ENCODE results near the genes RBL1 and CTNNBL1.

- PRO-cap, result no peak
Measured at GRCh38 chr20:36859162-36859948, 4.0 kb downstream of the SOGA1 start.

DNA sequence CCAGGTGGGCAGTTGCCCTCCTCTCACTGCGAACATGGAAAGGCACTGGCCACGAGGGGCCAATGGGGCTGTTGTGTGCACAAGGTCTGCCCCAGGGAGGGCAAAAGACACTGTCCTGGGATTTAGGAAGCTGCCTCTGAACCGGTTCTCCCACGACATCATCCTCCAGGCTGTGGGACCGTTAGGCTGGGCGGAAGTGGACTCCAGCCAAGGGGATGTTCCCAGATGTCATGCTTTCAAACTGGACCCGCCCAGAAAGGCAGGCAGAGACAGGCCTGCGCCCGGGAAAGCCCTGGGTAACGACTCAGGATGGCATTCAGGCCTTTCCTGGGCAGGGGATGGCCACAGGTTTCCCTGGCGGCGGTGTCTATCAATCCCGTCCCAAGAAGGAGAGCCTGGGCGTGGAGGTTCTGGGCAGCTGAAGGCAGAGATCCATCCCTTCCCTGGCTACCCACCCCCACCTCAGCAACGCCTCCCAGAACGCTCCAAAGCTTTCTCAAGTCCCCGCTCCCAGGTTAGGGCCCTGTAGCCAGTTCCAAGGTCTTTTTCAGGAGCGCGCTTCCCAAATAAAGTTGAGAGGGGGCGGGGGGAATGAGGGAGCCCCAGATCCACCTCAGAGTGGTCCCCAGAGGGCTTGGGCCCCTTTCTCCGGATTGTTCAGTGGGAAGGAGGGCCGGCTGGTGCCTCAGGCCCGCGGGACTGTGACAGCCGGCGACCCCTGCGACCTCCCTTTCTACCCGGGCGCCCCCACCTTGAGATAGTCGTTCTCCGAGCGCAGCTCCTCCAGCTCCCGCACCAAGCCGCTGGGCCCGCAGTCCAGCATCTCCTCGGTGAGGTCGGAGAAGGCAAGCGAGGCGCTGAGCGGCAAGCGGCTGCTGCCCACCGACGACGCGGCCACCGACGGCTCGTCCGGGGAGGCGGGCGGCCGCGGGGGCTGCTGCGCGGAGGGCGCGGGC, 1.2 kb downstream of the SOGA1 start:
- PRO-cap, result no peak

DNA sequence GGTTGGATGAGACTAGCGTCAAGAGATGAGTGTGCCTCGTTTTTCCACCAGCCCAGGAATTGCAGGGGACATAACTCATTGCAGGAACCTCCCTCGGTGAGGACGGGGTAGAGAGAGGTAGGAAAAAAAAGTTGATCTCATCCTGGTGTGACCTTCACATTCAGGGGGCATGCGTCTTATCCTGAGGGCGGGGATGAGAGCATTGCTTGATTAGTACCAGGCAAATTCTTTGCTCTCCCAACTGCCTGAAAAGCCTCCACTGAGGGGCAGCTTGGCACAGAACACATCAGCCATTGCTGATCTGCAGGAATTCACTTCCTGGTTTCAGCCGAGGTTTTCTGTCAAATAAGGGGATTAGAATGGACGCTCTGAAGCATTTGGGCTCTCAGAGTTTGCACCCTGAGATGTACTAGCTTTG, 11.9 kb downstream of the TLDC2 start:
- PRO-cap, result no peak

GRCh38 chr20:36923694-36924317, 27.7 kb downstream of the SAMHD1 start:
- PRO-cap, result no peak

- PRO-cap, result no peak
Measured at GRCh38 chr20:36949890-36950523, 1.5 kb downstream of the SAMHD1 start.

GRCh38 chr20:36967489-36967868, 16.0 kb upstream of the SAMHD1 start:
- PRO-cap, result no peak

GRCh38 chr20:37071453-37071949, 24.3 kb downstream of the RBL1 start:
- PRO-cap, result no peak

- PRO-cap, result bidirectional peak, plus-strand start at chr20:37096321, minus-strand start at chr20:37095976
Measured at GRCh38 chr20:37095424-37096496, at the start of gene RBL1. Gene RBL1, minus strand, starts transcription at chr20:37095997.

DNA sequence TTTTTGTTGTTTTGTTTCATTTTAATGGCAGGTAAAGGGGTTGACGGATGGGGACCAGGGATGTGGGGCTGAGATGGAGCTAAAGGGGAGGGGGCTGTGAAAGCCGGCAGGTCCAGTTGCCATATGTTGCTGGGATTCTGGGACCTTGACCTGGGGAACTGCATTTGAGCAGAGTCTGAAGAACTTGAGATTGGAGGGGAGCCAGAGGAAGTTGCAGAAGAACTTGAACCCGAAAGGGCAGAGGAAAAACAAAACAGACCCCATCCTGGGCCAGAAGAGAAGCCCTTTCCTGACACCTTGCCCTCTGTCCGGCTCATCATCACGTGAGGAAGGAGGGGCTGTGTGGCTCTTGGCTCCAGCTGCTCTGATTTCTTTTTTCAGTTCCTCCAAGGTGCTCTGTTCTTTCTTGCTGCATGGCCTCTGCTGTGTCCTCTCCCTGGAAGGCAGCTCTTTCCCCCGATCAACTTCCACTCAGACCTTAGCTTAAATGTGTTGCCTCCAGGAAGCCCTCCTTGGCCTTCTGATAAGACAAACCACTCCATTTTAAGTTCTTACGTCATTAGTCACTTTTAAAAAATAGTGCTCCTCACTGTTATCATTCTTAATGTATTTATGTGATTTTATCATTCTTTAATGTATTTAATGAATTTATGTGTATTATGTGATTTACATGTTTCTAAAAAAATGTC, 12.4 kb upstream of the MANBAL start:
- PRO-cap, result no peak

DNA sequence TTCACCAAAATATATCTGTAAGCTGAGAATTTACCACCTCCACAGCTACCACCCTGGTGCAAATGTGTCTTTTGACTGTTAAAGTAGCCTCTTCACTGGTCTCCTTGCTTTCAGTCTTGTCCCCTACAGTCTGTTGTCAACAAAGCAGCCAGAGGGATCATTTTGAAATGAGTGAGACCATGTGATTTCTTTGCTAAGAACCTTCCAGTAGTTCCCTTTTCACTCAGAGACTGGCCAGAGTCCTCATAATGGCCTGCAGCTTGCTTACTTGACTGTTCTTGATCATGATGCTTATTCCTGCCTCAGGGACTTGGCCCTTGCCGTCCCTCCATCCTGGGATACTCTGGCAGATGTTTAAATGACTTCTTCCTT, 4.8 kb downstream of the MANBAL start:
- PRO-cap, result no peak

GRCh38 chr20:37336873-37337190, 9.1 kb upstream of the SRC start:
- PRO-cap, result no peak

DNA sequence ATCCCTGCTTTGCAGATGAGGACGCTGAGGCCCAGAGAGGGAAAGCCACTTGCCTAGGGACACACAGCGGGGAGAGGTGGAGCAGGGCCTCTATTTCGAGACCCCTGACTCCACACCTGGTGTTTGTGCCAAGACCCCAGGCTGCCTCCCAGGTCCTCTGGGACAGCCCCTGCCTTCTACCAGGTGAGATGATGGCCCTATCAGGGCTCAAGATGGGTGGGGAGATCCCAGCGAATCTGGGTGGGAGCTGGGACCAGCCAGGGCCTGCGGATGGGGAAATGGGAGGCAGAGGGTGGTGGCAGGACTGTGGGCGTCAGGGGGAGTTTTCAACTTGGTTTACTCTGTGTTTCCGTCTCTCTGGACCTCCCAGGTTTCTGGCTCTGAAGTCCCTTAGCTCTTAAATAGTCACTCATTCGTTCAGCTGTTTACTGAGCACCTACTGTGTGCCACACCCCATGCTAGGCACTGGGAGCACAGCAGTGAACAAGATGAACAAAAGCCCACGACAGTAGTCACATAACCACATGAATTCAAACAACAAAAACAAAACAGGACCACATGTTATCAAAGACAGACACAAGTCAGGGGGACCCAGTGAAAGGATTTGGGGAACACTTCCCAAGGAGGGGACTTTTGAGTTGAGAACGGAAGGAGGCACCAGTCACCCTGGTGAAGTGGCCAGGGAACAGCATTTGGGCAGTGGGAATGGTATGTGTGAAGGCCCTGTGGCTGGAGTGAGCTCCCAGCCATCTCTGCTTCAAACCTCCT, 36.8 kb downstream of the SRC start:
- PRO-cap, result no peak

DNA sequence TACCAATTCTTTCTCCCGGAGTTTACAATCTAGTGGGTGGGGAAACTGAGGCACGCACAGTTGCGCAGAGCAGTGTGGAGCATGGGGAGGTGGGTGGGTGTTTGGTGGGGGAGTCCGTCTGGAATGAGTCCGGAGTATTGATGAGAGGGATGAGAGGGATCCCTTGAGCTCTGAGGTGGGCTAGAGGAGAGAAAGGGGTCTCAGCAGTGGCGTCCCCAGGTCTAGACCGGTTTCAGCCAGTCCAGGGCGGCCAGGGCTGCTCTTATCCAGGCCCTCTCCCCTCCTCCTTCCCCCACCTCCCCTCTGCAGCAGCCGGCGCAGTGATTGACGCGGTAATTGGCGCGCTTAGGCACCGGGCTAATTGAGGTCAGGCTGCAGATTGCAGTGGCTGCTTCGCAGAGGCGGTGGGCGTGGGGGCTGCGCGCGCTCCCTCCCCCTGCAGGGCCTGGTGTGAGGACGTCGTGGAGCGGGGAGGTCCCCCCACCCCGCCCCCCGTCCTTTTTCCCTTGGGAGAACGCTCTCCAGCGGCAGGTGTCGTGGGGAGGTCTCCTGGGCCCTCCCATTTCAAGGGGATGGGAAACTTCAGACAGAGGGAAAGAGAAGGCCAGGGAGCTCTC, 70.3 kb upstream of the BLCAP start:
- PRO-cap, result no peak

DNA sequence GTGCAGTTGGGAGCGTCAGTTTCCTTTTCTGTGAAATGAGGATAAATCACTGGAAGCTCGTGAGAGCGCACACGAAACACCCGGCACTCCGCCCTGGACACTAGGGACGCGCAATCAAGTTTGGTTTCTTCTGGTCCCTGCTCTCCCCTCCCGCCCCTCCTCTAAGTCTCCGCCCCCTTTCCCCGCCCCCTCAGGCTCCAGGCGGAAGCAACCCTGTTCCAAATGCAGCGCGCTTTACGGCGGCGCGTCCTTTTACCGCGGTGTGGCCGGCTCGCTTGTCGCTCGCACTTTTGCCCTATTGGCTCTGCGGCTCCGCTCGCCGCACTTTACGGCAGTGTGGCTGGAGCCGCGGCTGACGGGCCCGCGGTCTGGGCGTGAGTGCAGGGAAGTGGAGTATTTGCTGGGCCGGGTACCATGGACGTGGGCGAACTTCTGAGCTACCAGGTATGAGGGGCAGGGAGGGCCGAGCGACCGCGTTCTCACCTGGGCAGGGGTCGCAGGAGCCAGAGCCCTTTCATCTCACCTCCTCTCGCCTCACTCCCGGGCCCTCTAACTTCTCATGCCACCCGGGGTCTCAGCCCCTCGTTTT, at the start of gene CTNNBL1:
Gene CTNNBL1 (plus strand): TSS at position 322 of the 589 bp plus-strand sequence.
- PRO-cap, result bidirectional peak, plus-strand start at position 393 of the sequence, minus-strand start at position 102 of the sequence

- PRO-cap, result no peak
Measured at GRCh38 chr20:37699074-37699780, 5.4 kb downstream of the CTNNBL1 start.

- PRO-cap, result no peak
Measured at GRCh38 chr20:38034297-38034746, 776 bp downstream of the RPRD1B start.

- PRO-cap, result no peak
Measured at GRCh38 chr20:38073067-38074114, 39.8 kb downstream of the RPRD1B start.

DNA sequence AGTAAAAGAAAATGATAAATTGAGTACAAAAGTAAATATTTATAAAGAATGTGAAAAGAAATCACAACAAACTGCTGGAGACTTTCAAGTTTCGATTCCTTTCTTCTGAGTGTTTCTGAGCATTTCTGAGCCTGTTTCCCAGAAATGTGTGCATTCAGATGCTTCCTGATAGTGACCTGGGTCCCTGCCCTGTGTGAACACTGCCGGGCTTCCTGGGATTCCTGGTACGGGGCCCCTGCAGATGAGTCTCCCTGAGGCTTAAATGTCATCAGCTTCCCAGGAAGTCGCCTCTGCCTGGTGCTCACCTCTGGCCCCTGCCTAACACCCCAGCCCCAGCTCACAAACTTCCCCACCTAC, 42.1 kb downstream of the TGM2 start:
- PRO-cap, result no peak

GRCh38 chr20:38143124-38143703, 21.9 kb downstream of the TGM2 start:
- PRO-cap, result no peak

- PRO-cap, result no peak
Measured at GRCh38 chr20:38143983-38144955, 20.8 kb downstream of the TGM2 start.

All from SP-49 (cell line).